Fibroblast of villous mesenchyme (primary cell): ENCODE data around the gene ZNF148.

DNA sequence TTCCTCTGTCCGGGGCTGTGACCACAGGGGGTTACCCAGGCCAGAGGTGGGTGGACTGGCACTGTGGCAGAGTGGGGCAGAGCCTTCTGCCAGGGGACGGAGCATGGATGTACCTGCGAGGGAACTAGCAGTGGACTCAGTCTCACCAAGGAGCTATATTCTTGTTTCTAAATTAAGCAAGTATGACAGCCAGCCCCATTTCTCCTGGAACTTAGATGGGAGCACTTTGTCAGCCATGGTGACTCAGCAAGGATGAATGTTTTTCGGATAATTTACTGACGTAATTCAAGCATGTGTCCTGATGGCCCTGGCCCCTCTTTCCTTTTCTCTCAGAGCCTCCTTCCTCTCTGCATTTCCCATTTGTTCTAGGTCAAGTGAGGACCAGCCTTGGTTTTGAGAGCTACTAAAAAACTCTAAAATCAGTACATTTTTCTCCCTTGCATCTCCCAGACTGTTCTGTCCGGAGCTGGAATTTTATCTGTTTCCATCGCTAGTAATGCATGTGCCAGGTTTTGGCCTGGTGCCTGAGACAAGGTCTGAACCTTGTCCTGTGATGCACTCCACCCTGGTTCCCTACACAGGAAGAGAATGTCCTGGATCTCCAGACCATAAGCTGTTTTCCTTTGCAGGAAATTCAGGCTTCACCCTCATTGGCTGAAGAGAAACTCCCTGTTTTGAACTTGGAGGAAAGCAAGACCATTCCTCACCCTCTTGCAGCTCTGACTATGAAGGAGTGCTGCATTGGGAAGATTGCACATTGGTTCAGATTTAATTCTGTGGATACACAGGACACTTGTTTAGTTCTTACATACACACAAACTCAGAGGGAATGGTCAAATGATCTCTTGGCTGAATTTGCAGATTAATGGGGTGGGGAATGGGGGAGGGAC lies 215.4 kb downstream of the KALRN start:
- CAGE, long polyA plus RNA, result no peak

DNA sequence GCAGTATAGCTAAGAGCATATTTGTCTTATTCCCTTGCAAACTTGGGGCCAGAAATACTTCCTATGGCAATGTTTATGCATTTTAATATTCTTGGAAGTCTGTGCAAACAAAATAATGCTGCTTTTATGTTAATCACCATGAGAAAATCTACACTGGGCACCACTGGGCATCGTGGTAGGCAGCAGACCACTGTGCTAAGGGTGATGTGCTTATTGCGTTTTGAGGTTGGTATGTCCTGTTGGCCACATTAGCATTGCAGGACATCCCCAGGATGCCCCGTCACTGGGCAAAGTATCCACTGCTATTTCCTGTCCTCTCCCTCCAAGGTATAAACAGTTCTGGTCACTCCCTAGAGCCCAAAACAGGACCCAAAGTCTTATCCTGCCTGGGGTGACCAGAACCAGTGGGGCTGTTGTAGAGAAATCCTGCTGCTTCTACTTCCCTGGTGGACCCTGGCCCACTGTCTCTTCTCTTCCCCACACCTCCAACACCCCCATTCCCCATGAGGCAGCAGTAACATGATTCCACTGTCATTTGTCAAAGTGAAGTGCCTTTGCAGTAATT lies 243.0 kb downstream of the KALRN start:
- CAGE, long polyA plus RNA, result no peak

DNA sequence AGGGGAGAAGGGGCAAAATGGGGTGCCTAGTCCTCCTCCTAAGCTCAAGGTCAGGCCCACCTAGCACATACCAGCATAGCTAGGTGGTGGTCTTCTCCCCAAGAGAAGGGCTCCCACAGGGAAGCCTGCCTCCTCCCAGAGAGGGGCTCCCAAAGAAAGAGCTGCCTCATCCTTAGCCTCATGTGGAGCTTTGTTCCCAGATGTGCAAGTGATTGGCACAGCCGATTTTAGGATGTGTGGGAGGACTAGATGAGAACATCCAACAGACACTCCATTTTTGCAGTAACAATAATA lies 249.7 kb downstream of the KALRN start:
- CAGE, long polyA plus RNA, result no peak

- CAGE, long polyA plus RNA, result no peak
These were observed 113.1 kb upstream of the UMPS start for GRCh38 chr3:124617112-124617654.

GRCh38 chr3:124773526-124774177 lies 43.4 kb downstream of the UMPS start:
- CAGE, long polyA plus RNA, result no peak

DNA sequence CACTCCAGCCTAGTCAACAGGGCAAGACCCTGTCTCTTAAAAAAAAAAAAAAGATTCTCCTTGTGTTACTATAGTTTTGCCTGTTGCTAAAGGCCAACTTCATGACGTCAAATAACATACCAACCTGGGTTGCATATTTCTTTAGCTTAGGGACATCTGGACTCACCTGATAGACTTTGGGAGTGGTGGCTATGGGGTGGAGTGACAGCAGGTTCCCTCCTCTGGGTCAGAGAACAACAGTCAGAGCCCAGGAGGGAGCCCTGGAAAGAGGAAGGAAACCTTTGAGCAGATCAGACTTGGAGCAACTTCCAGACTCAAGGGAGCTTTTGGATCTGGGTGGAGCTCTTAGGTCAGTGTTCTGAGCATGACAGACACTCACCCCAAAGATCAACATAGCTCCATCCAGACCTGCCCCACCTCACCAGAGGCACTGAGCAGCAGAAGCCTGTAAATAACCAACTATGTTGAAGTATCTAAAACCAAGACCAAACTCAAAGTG lies 56.2 kb downstream of the UMPS start:
- CAGE, long polyA plus RNA, result no peak

- CAGE, long polyA plus RNA, result no peak
These were observed 70.3 kb downstream of the UMPS start for GRCh38 chr3:124800472-124800985.

DNA sequence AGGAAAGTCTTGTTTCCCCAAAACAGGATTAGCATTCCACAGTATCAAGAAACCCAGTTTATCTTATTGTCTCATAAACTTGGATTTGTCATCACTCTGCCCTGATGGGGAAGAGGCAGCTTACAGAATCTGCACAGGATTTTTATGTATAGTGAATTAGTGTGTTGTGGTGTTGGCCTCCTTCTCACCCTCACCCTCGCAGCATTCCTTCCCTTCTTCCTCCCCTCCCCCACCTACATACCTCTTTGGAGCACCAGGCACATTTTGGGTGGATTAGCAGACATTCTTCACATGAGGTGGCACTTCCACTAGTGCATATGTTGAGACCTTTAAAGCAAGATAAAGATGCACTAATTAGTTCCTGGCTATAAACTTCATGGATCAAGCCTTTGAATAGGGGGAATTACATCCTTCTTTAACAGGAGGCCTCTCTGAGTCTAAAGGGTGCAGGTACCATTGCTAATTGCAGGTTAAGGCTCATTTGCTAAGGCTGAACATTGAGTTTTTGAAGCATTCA lies 13.9 kb downstream of the ITGB5 start:
- CAGE, long polyA plus RNA, result no peak

- CAGE, long polyA plus RNA, result no peak
These were observed 64.8 kb upstream of the HEG1 start for GRCh38 chr3:125120280-125121241.

DNA sequence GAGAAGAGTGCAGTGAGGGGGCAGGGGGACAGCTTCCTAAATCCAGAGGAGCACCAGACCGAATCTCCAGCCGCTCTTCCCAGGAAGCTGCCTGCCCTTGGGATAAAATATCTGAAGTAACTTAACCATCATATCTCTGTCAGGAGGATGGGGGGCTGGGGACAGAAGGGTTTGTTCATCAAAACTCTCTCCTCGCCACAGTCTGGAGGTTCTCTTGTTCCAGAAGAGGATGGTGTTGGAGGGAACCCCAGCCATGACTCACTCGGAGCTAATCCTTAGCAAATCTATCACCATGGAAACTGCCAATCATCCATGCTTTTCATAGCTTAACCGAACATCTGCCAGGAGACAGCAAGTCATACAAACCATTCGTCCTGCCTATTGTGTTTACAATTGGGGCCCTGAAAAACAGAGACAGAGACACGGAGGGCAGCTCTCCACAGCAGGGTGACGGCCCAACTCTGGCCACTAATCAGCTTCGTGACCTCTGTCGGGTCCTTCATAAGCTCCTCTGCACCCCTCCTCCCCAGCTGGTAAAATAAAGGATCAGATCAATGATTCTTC lies 73.7 kb upstream of the HEG1 start:
- CAGE, long polyA plus RNA, result no peak

DNA sequence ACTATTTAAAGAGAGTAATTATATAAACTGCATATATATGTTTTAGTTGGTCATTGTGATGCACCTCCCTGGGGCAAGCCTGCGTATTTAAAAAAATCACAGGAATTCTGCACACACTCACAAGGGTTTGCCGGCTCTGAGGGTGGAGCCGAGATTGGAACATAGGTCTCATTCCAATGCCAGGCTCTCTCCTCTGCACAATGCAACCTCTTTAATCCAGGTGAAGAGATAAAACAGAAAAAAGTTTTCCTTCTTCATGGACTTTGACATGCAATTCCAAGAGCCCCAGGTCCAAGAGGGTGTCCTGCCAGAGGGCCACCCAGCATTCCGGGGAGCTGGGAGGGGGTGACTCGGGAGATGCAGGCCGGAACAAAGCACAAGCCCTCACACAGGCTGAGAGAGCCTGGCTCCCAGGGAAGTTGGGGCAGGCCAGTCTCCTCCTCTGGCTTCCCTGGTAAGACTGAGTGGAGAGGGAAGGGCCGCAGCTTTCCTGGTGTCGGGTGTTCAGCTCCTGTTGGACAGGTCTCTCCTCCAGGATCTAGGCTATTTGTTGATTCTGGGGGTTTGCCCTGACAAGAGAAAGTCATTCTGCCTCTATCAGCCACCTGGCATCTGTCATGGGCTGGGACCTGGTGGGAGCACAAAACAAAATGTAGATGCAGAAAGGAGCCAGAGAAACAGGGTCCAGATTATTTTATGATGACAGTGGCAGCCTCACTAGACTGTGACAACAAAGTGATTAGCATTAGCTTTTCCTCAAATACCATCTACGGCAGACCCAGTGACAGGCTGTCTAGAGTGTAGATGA lies 6.8 kb upstream of the SLC12A8 start:
- CAGE, long polyA plus RNA, result no peak

DNA sequence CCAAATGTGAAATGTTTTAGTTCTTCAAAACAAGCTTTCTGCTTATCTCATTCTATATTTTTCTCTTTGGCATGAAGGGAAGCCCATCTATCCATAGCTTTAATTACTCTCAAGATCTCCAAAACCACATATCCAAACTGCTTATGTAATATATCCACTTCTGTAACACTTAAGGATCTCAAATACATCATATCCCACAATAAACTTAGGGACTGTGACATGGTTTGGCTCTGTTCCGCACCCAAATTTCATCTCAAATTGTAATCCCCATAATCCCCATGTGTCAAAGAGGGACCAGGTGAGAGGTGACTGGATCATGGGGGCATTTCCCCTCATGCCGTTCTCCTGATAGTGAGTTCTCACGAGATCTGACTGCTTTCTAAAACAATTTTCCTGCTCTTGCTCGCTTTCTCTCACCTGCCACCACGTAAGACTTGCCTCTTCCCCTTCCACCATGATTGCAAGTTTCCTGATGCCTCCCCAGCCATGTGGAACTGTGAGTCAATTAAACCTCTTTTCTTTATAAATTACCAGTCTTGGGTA lies 32.5 kb upstream of the SLC12A8 start:
- CAGE, long polyA plus RNA, result no peak

- CAGE, long polyA plus RNA, result no peak
These were observed at the start of gene ZNF148 for GRCh38 chr3:125374305-125375541. ZNF148 (minus strand) TSS chr3:125375325.

- CAGE, long polyA plus RNA, result no peak
These were observed 29.4 kb upstream of the ZNF148 start for GRCh38 chr3:125404470-125404928.

DNA sequence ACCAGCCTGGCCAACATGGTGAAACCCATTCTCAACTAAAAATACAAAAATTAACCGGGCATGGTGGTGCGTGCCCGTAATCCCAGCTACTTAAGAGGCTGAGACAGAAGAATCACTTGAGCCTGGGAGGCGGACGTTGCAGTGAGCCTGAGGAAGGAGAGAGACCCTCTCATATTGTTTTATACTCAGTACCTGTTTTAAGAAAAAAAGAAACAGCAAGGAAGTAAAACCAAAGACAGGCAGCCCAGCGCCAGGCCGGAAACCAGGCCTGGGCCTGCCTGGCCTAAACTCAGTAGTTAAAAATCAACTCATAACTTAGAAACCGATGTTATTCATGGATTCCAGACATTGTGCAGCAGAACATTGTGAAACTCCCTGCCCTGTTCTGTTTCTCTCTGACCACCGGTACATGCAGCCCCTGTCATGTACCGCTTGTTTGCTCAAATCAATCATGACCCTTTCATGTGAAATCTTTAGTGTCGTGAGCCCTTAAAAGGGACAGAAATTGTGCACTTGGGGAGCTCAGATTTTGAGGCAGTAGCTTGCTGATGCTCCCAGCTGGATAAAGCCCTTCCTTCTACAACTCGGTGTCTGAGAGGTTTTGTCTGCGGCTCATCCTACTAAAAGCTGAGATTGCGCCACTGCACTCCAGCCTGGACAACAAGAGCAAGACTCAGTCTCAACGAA lies 1.4 kb upstream of the OSBPL11 start:
- CAGE, long polyA plus RNA, result no peak

GRCh38 chr3:125632997-125633604 lies 37.8 kb upstream of the OSBPL11 start:
- CAGE, long polyA plus RNA, result no peak

DNA sequence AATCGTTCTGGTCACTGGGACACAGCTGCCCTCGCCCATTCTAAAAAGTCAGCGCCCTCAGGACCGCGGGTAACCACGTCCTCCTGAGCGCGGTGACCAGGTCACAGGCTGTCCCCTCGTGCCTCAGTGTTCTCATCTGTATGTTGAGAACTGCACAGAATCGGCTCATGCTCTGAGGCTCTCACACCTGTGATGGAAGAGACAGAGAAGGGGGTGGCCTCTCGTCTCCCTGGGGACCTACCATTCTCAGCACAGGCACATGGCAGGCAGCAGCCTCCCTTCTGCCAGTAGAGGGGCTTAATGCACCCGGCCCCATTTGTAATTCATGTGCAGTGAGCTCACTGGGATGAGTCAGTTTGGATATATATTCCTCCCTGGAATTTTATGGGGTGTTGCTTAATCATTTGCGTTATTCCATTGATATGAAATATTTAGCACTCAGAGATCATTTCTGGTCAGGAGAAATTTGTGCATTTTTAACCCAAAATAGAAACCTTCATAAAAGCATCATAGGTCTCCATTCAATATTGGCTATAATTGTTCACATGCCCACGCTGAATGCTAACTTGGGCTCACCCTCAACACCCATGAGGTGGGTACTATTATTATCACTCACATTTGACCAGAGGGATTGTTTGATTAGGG lies 51.8 kb upstream of the ROPN1B start:
- CAGE, long polyA plus RNA, result no peak

DNA sequence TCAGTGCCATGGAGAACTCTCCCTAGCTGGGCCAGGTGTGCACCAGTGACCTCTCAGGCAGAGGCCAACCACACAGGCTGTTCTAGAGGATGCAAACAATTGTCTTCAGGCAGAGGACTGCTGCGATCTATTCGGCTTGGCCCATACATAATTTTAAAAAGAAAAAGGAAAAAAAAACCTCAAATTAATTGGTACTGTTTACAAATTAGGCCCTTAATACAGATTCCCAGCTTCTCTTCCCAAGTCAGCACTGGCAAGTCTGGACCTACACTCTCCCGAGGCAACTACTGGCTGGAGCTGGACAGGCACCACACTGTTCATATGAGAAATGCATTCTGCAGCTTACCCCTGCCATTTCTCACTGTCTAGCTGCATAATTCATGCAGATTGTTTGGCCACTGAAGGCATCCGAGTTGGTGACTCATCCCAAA lies 45.1 kb downstream of the ROPN1B start:
- CAGE, long polyA plus RNA, result no peak

DNA sequence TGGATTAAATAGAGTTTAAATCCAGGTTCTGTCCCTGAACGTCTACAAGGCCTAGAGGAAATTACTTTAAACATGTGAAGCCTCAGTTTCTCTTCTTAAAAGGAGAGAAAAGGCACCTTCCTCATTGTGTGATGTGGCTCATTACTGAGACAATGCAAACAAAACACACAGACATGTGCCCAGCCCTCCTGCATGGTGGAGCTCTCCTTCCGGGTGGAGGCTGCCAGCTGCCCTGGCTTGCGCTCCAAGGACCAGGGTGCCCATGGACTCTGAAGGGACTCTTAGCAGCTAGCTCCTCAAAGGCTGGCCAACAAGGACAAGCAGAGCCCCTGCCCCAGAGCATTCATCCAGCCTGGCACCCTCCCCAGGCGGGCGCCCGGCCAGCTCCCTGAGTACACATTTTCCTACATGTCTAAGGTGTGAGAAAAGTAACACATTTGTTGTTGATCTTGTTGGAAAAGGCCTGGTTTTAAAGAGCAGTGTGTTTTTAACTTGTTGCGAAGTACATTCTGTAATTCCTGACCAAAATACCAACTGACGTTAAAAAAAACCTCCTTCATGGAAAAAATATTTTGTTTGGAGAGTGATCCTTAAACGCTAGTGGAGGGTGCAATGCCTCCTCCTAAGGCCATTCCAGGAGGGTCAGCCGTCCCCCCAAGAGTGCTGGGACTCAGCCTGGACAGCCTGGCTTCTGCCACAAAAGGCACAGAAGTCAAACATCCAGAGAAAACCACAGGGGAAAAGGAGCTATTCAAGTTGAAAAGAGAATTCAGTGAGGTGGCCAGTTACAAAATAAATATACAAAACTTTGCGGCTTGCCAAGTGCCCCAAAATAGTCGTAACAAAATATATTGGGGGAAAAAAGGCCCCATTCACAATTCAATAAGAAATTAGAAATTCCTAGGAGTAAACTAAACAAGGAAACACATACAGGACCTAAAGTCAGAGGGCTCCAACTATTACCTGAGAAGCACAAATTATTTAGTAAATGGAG lies 86.9 kb downstream of the KLF15 start:
- CAGE, long polyA plus RNA, result no peak

- CAGE, long polyA plus RNA, result no peak
These were observed 13.3 kb downstream of the KLF15 start for GRCh38 chr3:126343692-126344464.